Pericardium fibroblast (primary cell): ENCODE data around the genes LSAMP, TEX55 and ARHGAP31.

DNA sequence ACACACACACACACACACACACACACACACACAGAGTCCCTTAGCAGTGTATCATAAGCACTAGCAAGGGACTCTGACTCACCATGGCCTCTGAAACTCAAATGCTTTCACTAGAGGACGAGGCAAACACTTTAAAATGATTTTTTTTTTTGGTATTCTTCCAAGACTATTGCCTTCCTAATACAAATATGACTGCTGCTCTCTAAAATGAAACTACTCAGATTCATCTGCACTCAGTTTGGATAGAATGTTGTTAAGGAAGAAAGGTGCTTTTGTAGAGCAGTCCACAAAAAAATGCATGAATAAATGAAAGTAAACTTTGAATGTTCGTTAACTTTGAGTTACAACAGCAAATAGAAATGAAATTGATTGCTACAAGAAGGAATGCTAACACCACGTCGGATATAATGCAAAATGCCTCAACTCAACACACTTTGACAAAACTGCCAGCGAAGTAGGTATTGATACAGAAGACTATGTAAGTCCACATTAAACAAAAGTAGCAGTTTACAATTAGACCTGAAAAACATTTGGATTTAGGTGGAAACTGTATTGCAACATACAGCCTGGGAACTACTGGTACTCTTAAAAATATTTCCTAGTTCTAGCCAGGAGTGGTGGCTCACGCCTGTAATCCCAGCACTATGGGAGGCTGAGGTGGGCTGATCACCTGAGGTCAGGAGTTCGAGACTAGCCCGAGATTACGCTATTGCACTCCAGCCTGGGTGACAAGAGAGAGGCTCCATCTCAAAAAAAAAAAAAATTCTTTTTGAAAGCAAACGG, 246.4 kb downstream of the ZBTB20 start:
- RAMPAGE, long total RNA = no peak

GRCh38 chr3:115009318-115010207, 137.5 kb downstream of the ZBTB20 start:
- RAMPAGE, long total RNA = no peak

GRCh38 chr3:115784976-115785862, 161.9 kb downstream of the GAP43 start:
- RAMPAGE, long total RNA = no peak

GRCh38 chr3:116434286-116434620, 11.0 kb downstream of the LSAMP start:
- RAMPAGE, long total RNA = no peak

- RAMPAGE, long total RNA = no peak
Observed at GRCh38 chr3:116444794-116446076, at the start of gene LSAMP. TSS of gene LSAMP (minus strand) at chr3:116445487.

DNA sequence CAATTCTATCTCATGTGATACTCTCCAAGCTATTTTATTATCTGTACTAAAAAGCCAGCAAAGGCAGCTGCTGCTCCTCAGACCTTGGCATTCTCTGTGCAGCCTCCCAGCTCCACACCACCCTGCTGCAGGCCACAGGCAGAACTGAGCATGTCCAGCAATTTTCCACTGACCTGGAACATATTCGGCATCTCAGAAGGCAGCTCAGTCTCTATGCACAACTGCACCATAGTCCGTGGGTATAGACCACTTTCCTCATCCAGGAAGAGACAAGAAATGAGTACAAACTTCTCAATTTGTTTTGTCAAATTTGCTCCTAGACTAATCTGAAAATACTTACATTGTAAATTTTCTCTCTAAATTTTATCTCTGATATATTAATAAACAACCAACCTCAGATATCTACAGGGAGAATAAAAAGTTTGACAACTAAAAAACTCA, 1161.3 kb downstream of the IGSF11 start:
- RAMPAGE, long total RNA = no peak

DNA sequence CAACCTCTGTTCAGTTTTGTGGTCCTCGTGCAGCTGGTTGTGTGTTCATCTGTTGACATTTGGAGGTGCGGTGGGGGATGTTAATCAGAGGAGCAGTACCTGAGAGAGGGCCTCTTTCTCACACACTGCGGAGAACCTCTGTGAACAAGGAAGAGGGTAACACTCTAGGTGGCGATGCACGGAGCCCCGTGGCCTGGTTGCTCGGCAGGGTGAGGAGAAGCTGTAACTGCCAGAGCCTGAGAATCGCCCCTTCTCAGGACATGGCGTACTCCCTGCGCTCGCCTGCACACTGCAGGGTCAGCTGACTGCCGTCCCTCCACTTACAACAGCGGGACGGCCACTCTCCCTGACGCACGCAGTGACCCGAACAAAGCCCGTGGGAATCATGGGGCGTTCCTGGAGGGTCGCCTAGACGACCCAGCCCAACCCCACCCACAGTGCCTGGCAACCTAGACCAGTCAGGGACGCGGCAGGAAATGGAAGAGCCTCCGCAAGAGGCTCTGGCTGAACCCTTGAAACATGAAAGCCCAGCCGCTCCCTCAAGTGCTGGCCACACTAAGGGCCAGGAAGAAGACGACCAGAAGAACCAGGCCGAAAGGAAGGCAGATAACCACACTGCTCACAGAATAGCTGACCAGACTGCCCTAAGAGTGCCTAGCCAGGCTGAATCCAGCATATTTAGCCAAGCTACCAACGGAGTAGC, at the start of gene TEX55:
TEX55 (plus strand) TSS at position 452 of the 703 bp plus-strand sequence.
- RAMPAGE, long total RNA = no peak

DNA sequence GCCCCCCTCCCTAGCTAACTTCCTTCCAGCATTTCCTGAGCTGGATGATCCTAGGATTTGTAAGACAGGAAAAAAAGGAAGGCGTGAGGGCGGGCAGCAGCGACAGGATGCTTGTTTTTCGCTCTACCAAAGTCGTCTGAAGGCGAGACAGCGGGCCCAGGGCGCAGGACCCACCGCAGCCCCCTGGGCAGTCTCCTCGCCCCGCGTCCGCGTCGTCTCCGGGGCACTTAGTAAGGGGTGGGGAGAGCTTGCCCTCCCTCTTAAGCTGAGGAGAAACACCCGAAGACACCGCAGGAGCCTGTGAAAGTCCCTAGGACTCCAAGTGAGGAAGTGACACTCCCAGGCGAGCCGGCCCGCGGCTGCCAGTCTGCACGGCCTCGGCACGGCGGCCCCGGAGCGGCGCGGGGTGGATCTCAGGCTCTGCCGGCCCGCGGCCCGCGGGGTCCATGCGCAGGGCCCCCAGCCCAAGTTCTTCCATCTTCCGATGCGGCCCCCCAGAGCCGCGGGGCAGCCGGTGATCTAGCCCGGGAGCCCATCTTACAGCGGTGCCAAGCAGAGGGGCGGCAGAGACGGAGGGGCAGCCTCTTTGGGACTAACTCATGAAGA, at the start of gene ARHGAP31:
ARHGAP31 (plus strand) TSS at position 78 of the 606 bp plus-strand sequence.
- RAMPAGE, long total RNA = no peak

GRCh38 chr3:119400993-119401433, 62.4 kb downstream of the TMEM39A start:
- RAMPAGE, long total RNA = no peak

DNA sequence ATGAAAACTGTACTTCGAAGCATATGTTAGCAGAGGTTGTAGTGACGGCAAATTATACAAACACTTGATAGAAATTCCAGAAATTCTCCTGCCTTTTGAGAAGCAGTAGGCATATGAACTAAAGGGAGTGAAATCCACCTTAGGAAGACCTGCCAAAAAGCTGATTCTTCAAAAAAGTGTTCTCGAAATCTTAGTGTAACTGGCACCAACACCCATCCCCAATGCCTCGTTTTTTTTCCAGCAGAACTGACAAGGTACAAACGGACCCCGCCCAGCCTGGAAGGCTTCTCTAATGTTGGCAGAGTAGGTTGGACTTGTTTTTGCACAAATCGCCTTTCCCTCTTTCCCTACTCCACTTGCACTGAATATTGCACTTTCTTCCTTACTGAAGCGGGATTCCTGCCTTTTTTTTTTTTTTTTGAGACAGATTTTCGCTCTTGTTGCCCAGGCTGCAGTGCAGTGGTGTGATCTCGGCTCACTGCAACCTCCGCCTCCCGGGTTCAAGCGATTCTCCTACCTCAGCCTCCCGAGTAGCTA, 581 bp upstream of the TIMMDC1 start:
- RAMPAGE, long total RNA = no peak

DNA sequence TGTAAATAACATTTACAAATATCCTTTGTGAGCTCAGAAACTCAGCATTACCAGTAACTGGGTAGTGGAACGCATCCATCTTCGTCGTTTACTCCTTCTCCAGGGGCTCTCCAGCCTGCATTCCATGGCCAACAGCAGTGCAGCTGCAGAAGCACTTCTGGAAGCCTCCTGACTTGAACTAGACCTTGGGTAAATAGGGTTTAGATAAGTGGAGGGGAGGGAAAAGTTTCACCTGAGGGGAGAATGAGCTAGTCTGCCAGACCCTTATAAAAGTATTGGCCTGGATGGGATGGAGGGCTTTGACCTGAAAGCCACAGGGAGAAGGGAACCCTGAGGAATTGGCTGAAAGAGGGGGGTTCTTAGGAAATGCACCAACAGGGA, 1.1 kb downstream of the ADPRH start:
- RAMPAGE, long total RNA = no peak

DNA sequence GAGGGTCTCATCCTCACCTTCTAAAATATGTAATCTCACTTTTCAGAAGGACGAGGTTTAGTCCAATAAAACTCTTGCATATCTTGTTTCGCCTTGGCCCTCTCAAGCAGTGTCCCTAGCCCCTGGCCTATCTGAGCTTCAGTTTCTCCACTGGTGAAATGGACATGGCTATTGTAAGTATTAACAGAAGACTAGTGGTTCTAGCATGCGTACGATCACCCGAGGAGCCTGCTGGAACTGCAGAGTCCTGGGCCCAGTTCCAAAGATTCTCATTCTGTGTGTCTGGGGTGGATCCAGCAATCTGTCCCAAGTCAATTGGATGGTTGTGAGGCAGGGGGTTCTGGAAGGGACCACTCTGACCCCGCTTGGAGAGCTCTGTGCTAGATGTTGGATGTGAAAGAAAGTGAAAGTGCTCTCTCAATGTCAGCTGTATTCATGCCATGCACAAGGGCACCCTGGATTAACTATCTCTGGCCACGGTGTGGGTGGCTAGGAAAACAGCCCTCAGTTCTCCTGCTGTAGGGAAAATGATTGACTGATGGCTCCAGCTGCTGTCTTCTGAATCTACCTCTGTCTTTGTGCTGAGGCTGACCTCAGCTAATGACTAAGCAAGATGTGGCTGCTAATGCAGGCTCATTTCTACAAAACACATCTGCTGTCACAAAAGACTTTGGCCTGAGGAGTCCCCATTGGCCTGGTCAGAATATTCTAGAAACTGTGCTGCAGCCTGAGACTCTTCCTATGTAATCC, 1.9 kb upstream of the PLA1A start:
- RAMPAGE, long total RNA = no peak

- RAMPAGE, long total RNA = no peak
Observed at GRCh38 chr3:119659774-119660354, 525 bp downstream of the POPDC2 start.

DNA sequence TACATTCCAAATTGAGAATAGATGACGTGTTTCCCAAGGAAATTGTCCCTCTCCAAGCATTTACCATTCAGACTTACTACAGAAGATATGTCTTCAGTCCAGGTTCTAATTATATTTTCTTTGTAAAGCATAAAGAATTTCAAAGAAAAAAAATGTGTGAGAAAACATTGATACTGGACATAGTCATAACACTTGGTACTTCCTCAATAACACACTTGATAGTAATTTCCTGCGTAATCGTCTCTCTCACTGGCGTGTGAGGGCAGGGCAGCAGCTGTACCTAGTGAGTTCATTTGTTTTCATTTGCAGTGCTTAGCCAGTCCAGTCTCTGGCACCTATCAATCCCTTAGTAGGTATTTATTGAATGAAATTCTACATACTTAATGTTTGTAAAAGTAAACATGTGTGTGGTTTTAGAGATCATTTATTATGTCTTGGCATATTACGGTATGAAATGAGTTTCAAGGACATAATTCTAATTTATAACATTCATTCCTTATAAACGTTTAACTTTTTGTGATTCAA, 12.1 kb upstream of the NR1I2 start:
- RAMPAGE, long total RNA = no peak

- RAMPAGE, long total RNA = no peak
Observed at GRCh38 chr3:120498939-120499437, 48.2 kb upstream of the FSTL1 start.

GRCh38 chr3:120554177-120555426, 41.5 kb upstream of the NDUFB4 start:
- RAMPAGE, long total RNA = no peak

DNA sequence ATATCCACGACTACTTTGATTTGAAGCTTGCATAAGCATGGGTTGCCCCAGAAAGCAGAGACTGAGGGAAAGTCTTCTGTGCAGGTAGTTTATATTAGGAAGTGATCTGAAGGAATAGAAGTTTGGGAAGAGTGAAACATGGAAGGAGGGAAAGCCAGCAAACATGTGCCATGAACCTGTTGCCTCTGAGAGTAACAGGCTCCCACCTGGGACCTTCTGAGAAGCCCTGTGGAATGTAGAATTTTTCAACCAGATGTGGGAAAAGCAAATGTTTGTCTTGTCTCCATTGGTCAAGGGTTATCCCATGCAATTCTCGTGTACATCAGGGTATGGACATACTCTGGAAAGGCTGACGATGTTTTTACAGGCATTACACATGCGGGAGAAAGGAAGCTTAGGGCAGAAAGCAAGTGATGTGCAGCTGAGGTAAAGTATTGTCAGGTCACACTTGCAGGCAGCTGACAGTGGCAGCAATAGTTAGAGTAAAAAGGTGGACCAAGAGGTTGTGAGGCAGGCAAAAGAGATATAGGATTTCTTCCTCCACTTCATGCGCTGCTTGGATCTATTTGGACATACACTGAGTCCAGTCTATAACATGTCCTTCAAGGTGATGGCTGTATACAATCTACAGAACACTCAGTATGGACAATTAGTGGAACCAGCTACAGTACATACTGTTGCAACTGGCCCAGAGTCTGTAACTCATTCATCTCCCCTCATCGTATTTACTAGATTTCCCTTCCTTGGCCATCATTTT, 7.3 kb downstream of the NDUFB4 start:
- RAMPAGE, long total RNA = no peak

GRCh38 chr3:120646563-120647331, 35.3 kb downstream of the HGD start:
- RAMPAGE, long total RNA = no peak

DNA sequence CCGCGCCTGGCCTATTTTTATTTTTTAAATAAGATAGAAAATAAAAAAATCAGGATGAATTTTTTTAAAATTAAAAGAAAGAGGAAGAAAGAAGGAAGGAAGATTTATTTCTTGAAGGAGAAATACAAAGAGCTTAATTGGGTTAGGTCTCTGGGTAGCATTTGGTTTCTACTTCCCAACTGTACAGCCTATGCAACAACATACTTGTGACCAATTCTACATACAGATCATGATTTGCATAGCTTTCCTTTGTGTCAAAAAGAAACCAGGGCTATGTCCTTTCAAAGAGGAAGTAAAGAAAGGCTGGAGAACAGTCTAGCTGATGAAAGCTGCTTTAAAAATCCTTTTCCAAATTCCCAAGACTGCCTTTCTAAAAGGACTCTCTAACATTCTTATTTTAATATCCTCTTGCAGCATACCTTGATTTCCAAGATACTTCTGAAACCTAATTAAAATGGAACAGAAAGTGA, 6.1 kb upstream of the HGD start:
- RAMPAGE, long total RNA = no peak

DNA sequence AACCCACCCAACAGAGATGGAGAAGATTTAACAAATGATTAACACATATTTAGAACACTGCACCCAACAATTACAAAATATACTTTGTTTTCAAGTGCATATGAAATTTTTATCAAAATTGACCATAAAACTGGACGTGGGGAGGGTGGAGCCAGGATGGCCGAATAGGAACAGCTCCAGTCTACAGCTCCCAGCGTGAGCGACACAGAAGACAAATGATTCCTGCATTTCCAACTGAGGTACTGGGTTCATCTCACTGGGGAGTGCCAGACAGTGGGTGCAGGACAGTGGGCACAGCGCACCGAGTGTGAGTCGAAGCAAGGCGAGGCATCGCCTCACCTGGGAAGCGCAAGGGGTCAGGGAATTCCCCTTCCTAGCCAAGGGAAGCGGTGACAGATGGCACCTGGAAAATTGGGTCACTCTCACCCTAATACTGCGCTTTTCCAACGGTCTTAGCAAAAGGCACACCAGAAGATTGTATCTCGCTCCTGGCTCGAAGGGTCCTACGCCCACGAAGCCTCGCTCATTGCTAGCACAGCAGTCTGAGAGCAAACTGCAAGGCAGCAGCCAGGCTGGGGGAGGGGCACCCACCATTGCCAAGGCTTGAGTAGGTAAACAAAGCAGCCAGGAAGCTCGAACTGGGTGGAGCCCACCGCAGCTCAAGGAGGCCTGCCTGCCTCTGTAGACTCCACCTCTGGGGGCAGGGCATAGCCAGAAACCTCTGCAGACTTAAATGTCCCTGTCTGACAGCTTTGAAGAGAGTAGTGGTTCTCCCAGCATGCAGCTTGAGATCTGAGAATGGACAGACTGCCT, 23.0 kb downstream of the RABL3 start:
- RAMPAGE, long total RNA = no peak